Epithelial cell of proximal tubule (primary cell): ENCODE measurements around the genes FEZ1, ACRV1, VSIG10L2 and DCPS.

DNA sequence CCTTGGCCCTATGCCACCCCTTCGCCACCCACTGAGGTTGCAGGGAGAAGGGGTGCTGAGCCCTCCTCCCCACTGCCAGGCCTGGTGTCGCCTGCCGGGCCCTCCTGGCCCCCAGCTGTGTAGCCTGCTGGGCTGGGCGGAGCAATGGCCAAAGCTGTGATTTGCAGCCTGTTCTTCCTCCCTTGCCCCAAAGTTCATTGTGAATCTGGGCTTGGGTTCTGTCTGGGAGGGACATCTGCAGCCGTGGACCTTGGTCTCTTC, 121.9 kb downstream of the PKNOX2 start:
- RAMPAGE, long total RNA = no peak
- RRBS = no CpG with 5 or more reads among the region's 5 CpGs

DNA sequence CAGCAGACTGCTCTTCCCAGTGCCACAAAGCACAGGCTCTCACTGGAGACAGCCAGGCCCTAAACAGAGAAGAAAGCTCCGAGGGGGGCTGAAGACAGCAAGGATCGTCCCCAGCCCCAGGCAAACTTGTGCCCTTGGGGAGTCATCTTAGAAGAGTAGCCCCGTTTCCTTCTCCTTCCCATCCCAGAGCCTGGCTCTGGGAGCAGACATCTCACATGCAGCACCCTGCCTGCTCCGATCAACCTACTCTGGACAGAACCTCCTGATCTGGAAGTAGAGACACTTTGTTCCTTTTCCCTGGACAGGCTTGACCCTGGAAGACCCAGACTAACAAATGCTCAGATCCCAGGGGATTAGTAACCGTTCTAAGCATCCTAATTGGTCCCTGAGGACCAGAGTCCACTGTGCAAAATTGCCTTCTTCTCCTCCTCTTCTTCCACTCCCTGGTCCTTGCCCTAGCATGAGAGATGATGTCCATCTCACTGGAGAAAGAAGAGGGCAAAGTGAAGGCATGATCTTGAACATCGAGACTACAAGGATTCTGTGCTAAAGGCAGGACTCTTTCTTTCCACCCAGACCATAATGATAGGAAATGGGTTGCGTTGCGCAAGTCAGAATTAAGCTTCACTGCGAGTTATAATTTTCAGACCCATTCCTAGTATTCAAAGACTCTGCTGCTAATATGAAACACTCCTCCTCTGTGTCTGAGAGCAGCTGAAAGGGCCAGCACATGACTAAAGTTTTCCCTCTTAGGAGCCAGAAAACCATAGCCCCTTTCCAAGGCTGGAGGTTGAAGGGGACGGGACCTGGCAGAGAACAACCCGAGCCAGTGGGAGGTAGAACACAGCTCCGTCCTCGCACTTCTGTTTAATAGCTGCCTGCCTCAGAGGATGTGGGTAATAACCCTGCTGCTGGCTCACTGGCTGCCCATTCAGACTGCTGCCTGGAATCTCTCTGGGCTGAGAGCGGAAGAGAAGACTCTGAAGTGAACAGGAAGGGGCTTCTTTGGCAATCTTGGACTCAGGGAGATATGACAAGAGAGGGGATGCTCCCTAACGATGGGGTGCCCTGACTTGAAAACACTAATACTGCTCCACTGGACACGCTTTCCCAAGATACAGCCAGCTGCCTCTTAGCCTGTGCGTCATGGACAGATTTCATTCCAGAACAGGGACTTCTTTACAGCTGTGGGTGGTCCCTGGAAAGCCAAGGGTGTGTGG, 157.3 kb downstream of the FEZ1 start:
- RAMPAGE, long total RNA = no peak
- RRBS = no CpG with 5 or more reads among the region's 17 CpGs

DNA sequence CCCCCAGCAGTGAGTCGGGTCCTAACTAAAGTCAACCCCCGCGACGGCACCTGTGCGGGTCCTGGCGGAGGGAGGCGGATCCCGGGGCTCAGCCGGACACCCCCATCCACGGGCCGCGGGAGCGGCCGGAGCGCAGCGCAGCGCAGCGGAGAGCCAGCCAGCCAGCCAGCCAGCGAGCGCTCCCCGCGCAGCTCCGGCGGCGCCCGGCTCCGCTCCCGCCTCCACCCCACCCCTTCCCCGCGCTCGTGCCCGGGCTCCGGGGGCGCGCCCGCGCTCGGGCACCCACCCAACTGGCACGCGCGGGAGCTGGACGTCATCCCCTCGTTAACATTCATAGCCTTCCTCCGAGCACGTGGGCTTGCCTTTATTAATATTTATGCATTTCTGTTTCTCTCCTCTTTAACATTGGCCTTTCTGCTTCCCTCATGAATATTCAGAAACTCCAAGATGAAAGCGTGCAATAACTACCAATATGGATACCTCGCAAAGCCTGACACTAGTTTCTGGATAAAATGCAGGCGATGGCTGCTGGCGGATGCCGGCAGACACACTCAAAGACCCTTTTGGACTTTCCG, at the start of gene FEZ1:
FEZ1 (minus strand) TSS at position 195 of the 575 bp plus-strand sequence.
- RAMPAGE, long total RNA = no peak
- RRBS = 2% methylated on average over 21 of the region's 51 CpGs

- RAMPAGE, long total RNA = no peak
- RRBS = no CpG with 5 or more reads among the region's 1 CpG
Observed at GRCh38 chr11:125680718-125681246, at the start of gene ACRV1. Gene ACRV1, minus strand, starts transcription at chr11:125680847.

DNA sequence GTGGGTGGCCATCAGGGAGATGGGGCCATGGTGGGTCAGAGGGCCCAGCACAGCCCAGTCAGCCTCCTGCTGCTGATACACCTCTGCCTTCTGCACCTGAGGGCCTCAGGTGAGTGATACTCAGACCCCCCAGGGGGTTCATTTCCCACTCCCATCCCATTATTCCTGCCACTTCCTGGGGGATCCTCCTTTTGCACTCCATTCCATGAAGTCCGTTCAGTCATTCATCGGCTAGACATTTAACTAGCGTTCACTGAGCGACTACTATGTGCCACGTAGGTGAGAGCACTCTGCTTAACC, at the start of gene VSIG10L2:
VSIG10L2 (plus strand) TSS at position 16 of the 300 bp plus-strand sequence.
- RAMPAGE, long total RNA = no peak
- RRBS = no CpG with 5 or more reads among the region's 5 CpGs

GRCh38 chr11:126263248-126264020, 5.3 kb downstream of the SRPRA start:
- RAMPAGE, long total RNA = no peak
- RRBS = no CpG with 5 or more reads among the region's 13 CpGs

- RAMPAGE, long total RNA = no peak
- RRBS = no CpG with 5 or more reads among the region's 22 CpGs
Observed at GRCh38 chr11:126282084-126282697, 702 bp upstream of the TIRAP start.

- RAMPAGE, long total RNA = start-site peak on the plus strand at chr11:126304056-126304073, 182 and 20 reads in 2 replicates; start-site peak on the minus strand at chr11:126304271-126304326, 40 and 26 reads in 2 replicates
- RRBS = no CpG with 5 or more reads among the region's 66 CpGs
Observed at GRCh38 chr11:126303593-126304672, at the start of gene DCPS. Gene DCPS, plus strand, starts transcription at chr11:126304060.

DNA sequence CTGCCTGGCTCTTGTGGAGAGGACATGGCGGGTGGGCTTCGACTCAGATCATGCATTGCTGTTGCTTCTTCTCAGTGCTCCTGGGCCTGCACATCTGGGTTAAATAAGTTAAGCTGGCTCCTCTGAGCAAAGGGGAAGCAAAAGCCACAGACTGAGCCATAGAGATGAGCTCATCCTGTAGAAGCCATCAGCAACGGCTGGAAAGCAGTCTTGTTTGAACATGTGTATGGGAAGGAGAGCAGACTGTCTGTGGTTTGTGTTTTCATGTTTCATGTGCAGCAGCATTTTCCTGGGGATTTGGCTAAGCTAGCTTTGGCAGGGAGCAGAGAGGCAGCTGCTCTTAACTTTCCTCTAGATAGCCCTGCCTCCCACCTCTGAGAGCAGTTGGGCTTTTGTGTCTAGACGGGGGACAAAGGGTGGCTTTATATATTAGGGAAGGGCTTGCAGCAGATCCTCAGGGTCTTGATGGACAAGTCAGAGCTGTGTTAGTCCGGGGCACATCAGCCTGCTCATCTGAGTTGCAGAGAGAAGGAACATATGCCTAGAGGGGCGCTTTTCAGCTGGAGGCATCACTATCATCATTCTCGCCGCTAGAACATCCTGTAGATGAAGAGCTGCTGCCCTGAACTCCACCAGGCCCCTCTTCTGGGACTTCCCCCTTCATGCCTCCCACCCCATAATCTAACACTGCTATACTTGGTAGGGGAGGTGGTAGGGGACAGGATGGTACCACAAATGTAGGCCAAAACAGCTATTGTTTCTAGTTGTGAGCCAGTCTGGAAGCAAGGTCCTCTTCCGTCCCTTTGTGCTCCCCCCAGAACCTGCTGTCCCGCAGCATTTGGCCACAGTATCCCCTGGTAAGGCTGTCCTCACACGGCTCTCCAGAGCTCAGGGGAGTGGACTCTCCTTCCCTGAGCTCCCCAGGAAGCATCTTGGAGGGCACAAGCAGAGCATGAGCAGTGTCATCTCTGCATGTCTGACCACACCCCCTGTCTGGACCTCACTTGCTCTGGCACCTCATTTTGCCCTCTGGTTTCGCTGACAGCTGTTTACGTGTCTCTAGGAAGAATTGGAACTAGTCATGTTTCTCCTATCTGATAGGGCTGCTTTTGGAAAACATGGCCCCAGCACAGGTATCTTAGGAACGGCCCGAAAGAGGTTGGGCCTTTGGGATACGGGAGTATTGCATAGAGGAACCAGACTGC, 15.2 kb downstream of the DCPS start:
- RAMPAGE, long total RNA = no peak
- RRBS = no CpG with 5 or more reads among the region's 16 CpGs

- RAMPAGE, long total RNA = no peak
- RRBS = no CpG with 5 or more reads among the region's 6 CpGs
Observed at GRCh38 chr11:126354551-126355019, 901 bp upstream of the ST3GAL4 start.

GRCh38 chr11:126424285-126424903, 68.9 kb downstream of the ST3GAL4 start:
- RAMPAGE, long total RNA = no peak
- RRBS = no CpG with 5 or more reads among the region's 30 CpGs

DNA sequence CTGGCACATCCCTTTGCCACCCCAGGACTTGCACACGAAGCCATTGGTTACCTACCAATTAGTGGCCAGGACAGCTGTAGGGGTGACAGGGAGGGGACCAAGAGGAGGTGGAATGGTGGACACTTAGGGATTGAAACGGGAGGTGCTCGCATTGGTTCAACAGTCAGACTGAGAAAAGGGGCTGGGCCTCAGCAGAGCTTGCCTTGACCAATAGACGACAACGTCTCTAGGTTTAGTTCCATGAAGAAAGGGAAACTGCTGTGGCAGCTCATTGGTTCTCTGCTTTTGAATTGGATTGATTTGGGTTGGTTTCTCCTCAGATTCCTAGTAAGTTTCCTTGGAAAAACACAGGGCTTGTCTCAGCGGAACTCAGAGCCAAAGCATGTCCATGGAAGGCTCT, 78.0 kb downstream of the ST3GAL4 start:
- RAMPAGE, long total RNA = no peak
- RRBS = no CpG with 5 or more reads among the region's 6 CpGs

DNA sequence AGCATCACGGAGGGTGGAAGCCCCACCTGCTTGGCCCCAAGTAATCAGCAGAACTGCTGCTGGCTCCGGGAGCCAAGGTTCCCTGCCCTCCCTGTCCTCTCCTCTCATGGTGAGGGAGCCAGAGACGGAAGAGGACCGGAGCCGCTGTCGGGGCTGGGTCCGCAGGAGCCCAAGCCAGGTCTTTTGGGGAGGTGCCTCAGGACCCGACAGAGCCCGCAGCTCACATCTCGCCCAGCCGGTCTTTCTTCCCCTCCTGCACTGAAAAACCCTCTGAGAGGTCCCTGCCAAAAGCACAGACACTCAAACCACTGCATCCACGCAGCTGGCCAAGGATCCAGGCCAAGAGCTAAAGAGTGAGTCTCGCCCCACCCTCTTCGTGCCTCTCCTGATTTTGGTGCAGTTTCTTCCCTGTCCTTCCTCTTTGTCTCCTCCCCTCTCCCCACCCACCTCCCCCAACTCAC, 97.2 kb downstream of the ST3GAL4 start:
- RAMPAGE, long total RNA = no peak
- RRBS = 61% methylated on average over 10 of the region's 14 CpGs

- RAMPAGE, long total RNA = no peak
- RRBS = no CpG with 5 or more reads among the region's 5 CpGs
Observed at GRCh38 chr11:126917797-126918070, 82.8 kb downstream of the KIRREL3 start.

- RAMPAGE, long total RNA = no peak
- RRBS = no CpG with 5 or more reads among the region's 5 CpGs
Observed at GRCh38 chr11:128021324-128021852, 566.0 kb downstream of the ETS1 start.

DNA sequence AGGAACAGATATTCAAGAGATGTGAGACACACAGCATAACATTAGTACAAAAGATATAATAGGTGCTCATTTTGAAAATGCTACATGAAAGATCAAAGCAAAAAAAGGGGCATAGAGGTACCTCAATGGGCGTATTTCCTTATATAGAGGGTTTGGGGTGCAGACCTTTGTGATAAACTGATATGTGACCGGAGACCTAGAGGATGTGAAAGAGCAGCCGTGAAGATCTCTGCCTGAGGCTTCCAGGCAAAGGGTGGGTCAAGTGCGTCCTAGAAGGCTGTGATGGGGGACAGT, 551.4 kb downstream of the ETS1 start:
- RAMPAGE, long total RNA = no peak
- RRBS = no CpG with 5 or more reads among the region's 4 CpGs

DNA sequence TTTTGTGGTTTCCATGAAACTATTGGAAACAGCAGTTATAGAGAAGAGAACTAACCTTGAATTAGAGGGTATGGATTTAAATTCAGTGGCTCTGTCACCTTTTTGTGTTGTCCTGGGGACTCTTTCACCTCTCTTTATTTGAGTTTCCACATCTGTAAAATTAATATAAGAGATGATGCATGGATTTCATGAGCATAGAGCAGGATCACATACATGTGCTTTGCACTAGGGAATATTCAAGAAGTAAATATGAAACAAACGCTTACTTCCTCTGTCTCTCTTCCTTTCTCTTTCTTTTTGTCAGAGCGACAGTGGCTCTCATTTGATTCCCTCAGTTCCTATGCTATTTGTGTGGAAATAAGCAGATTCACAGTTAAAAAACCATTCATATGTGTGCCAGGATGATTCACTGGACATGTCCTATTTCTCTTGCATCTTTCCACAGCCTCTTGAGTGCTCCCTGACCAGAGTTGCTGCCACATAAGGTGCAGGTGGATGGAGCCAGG, 533.1 kb downstream of the ETS1 start:
- RAMPAGE, long total RNA = no peak
- RRBS = no CpG with 5 or more reads among the region's 2 CpGs

DNA sequence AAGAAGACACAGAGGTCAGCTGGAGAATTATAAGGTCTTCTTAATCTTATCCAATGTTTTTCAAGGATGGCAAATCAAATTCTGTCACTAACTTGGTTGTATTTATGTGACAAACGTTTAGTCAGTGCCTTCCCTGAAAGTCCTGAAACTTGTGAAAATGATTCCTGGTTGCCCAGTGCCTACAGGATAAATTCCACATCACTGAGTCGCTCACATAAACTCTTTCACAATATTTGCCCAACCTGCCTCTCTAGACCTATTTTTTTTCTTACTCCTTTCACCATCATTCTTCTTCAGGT, 379.7 kb downstream of the ETS1 start:
- RAMPAGE, long total RNA = no peak
- RRBS = no CpG with 5 or more reads among the region's 2 CpGs

GRCh38 chr11:128290174-128290852, 297.0 kb downstream of the ETS1 start:
- RAMPAGE, long total RNA = no peak
- RRBS = no CpG with 5 or more reads among the region's 15 CpGs

GRCh38 chr11:128318823-128319338, 268.5 kb downstream of the ETS1 start:
- RAMPAGE, long total RNA = no peak
- RRBS = no CpG with 5 or more reads among the region's 6 CpGs